Mammary microvascular endothelial cell (primary cell): ENCODE measurements around the gene RUFY3.

DNA sequence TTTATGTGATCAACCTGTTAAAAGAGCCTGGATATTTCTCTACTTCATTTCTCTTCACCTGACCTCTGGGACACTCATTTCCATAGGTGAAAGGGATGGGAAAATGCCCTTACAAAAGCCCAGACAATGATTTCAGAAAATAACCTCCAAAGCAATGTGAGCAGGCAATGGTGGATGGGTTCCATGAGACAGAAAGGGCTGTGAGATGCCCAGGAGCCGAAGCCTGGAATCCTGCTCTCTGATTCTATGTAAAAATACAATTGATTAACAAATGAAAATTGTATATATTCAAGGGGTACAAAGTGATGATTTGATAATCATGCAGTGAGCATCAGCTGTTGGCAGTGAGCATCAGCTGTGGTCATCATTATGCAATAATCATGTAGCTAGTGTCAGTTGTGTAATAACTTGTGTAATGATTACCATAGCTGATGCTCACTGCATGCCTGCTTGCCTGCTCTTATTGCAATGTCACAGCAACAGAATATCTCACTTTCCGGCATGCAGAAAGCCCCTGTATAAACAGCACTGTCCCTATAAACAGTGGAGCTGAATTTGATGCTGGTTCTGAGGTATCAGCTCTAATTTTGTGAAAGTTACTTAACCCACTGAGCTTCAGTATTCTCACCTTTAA, 46.9 kb downstream of the SULT1B1 start:
- RAMPAGE, long total RNA = no peak

- RAMPAGE, long total RNA = no peak
Measured at GRCh38 chr4:69831563-69832170, 28.3 kb downstream of the SULT1E1 start.

DNA sequence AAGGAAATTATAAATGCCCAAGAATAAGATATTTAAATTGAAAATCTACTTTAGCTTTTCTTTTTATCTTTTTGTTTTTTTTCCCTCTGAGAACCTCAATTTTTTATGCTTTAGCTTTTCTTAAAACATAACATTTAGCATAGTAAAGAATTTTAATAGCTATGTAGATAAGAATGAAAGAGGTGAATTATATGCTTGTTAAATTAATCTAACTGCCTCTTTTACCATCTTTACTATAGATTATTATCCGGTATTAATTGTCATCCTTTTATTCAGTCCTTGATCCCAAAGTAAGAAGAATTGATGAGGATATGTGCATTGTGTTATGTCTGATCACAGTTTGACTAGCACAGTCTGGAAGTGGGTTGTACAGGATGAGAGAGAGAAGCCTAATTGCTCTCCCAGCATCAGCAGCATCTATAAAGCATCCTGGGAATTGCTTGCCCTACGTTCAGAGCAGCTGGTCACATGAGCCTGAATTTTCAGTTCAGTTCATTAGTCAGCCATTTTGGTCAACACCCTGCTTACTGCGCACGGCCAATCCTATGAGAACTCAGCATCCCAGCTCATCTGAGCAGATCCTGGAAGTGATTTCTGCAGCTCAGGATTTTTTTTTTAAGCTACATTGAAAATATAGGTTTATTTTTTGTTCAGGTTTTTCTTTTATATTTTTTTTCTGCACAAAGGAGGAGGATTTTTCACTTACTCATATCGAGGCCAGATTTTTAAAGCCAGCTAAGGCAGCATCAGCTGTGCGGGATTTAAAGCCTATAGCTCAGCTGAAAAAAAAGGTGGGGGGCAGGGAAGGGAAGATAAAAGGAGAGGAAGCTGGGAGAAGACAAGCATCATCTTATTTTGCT, at the start of gene RUFY3:
Gene RUFY3 (plus strand): TSS at position 490 of the 860 bp plus-strand sequence.
- RAMPAGE, long total RNA = no peak

GRCh38 chr4:70734962-70735687, 13.4 kb downstream of the RUFY3 start:
- RAMPAGE, long total RNA = no peak

DNA sequence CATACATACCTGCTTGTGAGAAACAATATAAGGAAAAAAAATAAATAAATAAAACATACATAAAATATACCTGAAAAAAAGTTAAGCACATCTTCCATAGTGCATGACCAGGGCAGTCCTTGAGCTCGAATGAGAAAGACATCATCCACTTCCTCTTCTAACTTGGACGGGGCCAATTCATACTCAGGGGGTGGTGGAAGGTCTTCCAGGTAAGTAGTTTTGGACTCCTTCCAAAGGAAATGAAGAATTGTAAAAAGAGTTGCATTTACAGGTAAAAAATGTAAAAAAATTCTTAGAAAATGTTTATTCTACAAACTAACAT, 3.6 kb downstream of the GRSF1 start:
- RAMPAGE, long total RNA = no peak

- RAMPAGE, long total RNA = no peak
Measured at GRCh38 chr4:70903318-70903821, 1.2 kb downstream of the MOB1B start.

- RAMPAGE, long total RNA = no peak
Measured at GRCh38 chr4:70927763-70928208, 25.6 kb downstream of the MOB1B start.

GRCh38 chr4:70992743-70993170, 692 bp upstream of the DCK start:
- RAMPAGE, long total RNA = no peak

DNA sequence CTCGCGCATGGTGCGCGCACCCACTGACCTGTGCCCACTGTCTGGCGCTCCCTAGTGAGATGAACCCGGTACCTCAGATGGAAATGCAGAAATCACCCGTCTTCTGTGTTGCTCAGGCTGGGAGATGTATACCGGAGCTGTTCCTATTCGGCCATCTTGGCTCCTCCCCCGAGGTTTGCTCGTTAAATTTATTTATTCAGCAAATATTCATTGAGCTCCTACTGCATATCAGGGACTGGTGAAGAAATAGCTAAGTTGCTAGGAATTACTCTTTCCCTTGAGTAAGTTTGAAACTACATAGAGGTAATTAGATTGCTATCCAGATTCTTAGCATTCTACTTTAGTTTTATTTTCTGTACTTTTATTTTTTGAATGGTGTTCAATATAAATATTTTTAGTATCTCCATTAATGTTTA, 66.2 kb downstream of the DCK start:
- RAMPAGE, long total RNA = no peak

DNA sequence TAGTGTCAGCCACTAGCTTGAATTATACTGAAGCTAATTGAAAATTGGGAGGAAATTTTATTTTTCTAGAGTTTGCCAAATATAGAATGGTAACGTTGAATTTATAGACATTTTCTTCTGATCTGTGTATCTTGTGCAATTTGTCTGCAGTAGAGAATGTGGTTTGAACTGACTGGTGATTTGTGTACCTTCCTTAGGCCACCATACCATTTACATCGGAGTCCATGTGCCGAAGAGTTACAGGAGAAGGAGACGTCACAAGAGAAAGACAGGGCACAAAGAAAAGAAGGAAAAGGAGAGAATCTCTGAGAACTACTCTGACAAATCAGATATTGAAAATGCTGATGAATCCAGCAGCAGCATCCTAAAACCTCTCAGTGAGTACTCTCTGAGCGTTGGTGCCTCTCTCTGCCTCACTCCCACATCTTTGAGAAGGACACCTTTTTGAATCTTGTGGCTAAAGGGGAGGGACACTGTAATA, 68.0 kb downstream of the SLC4A4 start:
- RAMPAGE, long total RNA = no peak

- RAMPAGE, long total RNA = no peak
Measured at GRCh38 chr4:71259784-71260426, 72.8 kb downstream of the SLC4A4 start.

DNA sequence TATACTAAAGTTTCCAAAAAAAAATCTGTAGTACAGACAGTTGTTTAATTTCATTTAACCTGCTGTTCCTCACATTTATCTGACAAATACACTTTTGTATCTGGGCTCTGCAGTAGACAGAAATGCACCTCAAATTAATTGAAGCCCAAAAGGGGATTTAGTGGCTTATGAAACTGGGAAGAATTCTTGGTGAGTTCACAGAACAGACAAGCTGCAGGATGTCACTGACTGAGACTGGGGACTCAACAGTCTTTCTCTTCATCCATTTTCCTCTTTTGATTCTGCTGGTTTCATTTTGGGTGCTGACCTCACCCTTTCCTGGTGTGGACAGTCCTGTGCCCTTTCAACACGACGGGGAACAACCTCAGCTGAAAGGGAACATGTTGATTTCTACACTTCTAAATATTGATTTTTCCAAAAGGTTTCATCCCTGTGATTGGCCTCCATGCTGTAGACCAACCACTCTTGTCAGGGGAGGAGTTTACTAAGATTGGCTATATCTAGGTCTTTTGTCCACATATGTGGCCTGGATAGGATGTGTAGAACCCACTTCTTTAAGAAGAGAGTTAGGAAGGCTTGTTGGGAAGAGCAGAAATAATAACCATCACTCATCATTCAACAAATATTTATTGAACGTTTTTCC, 243.5 kb downstream of the SLC4A4 start:
- RAMPAGE, long total RNA = no peak

DNA sequence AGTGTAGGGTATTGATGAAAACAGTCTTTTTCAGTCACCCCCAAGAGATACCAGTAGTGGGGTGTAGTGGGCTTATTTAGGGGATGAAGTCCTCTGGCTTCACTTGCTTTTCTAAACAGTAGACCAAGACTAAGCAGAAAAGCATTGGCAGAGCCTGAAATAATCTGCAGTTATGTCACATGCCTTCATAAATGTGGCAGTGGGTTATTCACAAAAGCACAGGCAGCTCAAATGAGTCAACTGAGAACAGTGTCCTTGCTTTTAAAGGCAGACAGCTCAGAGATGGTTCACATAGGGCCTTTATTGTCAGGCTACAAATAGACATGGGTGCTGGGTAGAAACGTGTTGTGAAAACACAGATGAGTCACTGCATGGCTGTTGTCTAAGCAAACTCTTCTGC, 269.7 kb downstream of the SLC4A4 start:
- RAMPAGE, long total RNA = no peak

- RAMPAGE, long total RNA = no peak
Measured at GRCh38 chr4:71771460-71772243, 12.2 kb downstream of the GC start.

DNA sequence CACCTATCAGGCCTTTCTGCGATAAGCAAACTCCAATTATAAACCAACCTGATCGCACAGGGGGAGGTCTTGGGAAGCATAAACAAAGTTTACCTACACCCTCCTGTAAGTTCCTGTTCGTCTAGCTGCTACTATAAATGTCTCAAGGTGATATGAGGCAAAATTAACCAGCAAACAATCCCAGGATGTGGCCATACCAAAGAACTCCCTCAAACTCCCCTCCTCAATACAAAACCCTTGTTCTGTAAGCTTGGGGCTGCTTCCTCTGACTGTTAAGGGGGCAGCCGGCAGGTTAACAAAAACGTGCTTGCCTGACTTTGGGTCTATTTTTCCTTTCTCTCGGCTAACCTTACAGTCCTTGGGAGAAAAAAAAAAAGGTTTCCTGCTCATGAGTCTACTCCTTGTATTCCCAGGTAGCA, 74.1 kb upstream of the GC start:
- RAMPAGE, long total RNA = no peak

GRCh38 chr4:72197523-72197722, 165.6 kb downstream of the NPFFR2 start:
- RAMPAGE, long total RNA = no peak

- RAMPAGE, long total RNA = no peak
Measured at GRCh38 chr4:72567706-72568812, 962 bp downstream of the ADAMTS3 start.

GRCh38 chr4:73096999-73097515, 27.5 kb upstream of the COX18 start:
- RAMPAGE, long total RNA = no peak

DNA sequence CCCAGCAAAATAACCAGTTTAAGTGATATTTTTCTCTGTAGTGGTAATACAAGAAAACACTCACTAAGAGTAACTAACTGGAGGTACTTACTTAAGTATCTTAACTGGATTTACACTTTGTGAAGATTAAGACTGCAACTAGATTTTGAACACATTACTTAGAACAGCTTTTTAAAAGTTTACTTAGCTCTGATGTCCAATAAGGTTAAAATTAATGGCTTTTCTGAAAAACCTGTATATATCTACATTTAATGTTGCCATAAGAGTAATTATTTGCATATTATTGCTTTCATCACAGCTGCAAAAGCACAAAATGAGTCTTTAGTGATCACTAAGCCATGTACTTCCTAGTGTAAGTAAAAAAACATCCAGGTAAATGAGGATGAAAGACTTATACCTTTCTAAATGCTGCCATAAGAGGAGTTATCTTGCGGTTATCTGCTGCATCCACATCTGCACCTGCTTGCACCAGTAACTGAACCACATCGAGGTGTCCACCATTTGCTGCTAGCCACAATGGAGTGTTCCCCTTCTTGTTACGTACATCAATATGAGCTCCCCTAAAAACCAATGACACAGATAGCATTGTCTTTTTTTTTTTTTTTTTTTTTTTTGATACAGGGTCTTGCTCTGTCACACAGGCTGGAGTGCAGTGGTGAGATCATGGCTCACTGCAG, 48.9 kb upstream of the COX18 start:
- RAMPAGE, long total RNA = no peak

DNA sequence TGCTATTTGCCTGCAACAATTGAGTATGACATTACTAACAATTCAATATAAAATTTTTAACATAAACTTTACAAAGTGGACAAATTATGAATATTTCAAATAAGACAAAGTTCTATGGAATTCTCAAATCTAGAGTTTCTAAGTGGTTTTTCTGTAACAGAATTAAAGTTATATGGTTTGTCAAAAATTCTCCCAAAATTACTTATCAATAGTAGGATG, 72.1 kb downstream of the ANKRD17 start:
- RAMPAGE, long total RNA = no peak